ENCODE data around the gene STPG4.

GRCh38 chr2:46345175-46345690 lies 48.0 kb downstream of the EPAS1 start:
- PRO-cap, result no peak

DNA sequence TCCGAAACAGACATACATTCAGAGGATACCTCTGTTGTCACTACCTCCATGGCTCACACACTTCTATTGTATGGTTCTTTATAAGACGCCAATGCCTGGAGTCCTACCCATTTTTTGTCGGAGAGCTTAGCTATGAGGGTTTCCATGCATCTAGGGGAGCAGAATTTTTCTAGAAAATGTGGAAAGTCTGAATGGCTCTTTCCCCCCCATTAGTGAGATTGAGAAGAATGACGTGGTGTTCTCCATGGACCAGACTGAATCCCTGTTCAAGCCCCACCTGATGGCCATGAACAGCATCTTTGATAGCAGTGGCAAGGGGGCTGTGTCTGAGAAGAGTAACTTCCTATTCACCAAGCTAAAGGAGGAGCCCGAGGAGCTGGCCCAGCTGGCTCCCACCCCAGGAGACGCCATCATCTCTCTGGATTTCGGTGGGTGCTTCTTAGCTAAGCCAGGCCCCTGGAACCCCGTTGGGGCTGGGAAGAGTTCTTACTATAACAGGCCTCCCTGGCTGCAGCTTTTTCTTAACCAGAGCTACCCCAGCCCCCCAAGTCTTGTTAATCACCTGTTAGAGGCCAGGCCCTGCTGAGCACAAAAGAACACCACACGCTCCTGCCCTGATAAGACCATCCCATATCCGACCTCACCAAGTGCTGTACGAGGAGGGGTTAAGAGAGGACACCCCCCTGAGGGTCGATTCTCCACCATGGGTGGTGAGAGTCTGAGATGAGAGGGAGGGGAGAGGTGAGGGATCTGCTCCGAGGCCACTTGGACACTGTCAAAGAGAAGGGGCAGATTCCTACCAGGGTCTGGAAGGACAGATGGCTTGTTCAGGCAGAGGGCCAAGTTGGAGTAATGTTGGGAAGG lies 79.4 kb downstream of the EPAS1 start:
- PRO-cap, result no peak

GRCh38 chr2:46534756-46535011 lies 7.6 kb upstream of the RHOQ start:
- PRO-cap, result no peak

DNA sequence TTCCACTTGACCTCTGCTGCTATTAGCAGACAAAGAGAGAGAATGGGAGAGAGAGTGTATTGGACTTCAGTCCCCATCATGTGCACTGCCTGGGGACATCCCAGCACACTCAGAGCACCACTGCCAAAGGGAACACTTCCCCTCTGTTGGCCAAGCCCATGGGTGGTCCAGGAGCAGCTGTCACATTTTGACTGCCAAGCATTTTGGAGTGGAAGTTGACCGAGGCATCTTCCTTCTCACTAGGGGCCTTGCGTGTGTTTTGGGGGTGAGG lies 5.0 kb upstream of the ATP6V1E2 start:
- PRO-cap, result no peak

- PRO-cap, result no peak
These were observed 35.6 kb upstream of the SOCS5 start for GRCh38 chr2:46663404-46663942.

DNA sequence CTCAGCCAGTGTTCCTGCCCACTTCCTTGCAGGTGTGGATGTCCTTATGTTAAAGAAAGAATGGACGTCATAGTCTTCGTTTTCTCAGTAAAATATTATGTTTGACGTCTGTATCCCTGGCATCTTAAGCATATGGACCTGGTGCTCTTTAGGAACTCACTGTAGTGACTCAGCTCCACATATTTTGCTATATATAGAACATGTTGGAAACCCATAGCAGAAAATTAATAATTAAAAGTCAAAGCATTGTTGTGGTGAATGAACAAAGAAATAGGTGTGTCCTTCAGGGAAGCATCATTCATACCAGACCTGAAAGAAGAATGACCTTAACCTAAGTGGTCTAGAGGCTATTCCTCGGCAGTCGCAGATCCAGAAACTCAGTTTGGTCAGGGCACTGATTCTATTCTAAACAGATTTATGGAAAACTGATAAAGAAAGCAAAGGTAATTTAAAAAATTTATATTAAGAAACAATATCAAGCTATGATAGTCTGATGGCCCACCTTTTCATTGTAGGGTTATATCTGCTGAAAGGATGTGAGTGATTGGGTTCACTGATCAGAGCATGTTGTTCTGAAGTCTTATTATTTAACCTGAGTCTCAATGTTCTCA lies 20.5 kb downstream of the SOCS5 start:
- PRO-cap, result no peak

DNA sequence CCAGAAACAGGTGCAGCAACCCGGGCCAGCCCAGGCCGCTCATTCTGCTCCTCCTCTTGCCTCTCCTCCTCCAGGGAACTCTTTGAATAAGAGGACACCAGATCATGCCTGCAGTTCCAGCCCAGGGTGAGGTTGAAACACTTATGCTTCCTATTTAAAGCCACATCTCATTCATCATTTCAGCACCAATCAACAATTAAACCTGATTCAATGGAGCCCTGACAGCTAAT lies 97.6 kb downstream of the MCFD2 start:
- PRO-cap, result no peak

DNA sequence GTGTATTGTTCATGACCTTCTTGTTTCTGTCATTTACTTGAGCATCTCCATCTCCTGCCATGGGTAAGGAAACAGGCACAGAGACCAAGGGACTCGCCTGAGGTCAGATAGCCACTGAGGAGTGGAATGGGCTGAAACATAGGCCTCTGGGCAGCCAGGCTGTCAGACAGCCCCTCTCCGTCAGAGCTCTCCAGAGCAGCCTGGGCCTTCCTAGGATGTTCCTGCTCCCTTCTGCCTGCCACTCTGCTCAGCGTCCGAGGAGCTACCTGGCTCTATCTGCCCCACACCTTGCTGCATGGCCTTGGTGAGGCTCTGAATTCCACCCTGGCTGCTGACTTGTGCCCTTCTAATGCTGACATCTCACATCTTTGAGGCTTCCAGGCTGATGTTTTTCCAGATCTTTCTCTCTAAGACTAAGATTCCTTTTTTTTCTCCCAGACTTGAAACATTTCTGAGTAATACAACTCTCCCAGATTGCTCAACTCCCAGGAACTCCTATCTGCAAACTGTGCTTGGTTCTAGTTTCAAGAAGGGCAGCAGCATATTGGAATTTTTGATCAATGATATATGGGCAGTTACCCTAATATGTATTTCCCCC lies 67.7 kb downstream of the MCFD2 start:
- PRO-cap, result no peak

DNA sequence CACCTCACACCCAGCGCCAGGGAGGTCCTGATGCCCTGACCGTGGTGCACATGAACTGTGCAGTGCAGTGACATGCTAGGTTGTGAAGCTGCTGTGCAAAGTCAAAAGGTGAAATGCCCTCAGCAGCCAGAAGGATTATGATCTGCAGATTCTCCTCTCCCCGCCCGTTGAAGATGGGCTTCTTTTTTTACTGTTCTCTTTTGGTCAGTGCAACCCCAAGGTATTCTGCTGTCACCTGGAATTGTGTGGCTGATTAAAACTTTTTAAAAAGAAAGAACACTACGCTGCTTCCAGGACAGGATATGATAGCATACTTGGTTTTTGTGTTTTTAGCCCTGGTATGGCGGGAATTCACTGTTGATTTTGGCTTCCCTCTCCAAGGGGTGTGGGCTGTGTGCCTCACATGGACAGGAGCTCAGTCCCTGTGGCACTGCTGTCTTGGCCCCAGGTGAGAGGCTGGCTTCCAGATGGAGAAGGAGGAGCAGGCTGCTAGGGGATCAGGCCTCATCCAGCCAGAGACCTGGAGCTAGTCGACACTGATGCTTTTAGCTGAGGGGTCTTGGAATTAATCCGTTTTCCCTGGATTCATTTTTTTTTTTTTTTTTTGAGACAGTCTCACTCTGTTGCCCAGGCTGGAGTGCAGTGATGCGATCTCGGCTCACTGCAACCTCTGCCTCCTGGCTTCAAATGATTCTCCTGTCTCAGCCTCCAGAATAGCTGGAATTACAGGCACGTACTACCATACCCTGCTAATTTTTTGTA lies 24.1 kb downstream of the TTC7A start:
- PRO-cap, result no peak

GRCh38 chr2:46983103-46983627 lies 42.1 kb downstream of the TTC7A start:
- PRO-cap, result no peak

DNA sequence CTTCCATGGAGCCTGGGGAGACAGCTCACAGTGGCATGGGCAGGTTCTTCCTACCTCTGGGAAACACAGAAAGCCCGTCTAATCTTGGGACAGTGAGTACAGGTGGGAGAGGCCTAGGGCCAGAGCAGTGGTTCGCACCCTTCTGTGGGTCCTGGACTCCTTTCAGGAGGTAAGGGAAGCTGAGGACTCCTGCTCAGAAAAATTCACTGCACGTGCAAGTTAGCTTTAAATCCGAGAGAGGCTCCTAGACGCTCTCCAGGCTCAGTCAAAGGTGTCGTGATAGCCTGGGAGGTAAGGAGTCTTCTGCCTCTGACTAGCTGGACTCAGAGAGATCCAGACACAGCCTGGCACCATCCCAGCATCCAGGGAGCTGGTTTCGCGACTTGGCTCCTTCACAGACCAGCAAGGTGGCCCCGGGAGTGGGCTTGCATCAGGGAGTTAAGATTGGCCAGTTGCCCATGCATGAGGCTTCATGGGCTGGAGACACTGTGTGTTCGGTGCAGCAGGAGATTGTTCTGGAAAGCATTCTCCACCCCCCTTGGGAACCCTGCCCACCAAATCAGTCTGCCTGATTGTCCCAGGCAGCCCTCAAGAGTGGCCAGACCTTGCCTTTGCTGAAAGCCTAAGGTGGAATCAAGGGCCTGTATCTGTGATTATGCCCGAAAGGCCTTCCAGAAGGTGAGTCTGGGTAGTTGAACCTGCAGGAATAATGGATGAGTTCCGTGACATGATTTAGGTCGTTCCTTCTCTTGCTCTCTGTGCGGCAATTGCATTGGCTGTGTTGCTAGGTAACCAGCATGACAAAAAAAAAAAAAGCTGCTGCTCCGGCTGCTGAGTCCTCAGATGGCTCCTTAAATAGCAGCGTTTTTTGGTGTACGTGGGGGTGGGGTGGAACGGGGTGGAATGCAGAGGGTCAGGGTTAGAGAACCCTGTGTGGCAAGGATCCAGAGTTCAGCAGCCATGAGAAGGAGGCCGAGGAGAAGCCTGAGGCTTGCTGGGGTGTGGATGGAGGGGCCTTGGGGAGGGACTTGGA lies 67.4 kb downstream of the TTC7A start:
- PRO-cap, result no peak

- PRO-cap, result no peak
These were observed 85.7 kb downstream of the TTC7A start for GRCh38 chr2:47026586-47027311.

- PRO-cap, result no peak
These were observed 95.1 kb downstream of the TTC7A start for GRCh38 chr2:47035771-47036888.

DNA sequence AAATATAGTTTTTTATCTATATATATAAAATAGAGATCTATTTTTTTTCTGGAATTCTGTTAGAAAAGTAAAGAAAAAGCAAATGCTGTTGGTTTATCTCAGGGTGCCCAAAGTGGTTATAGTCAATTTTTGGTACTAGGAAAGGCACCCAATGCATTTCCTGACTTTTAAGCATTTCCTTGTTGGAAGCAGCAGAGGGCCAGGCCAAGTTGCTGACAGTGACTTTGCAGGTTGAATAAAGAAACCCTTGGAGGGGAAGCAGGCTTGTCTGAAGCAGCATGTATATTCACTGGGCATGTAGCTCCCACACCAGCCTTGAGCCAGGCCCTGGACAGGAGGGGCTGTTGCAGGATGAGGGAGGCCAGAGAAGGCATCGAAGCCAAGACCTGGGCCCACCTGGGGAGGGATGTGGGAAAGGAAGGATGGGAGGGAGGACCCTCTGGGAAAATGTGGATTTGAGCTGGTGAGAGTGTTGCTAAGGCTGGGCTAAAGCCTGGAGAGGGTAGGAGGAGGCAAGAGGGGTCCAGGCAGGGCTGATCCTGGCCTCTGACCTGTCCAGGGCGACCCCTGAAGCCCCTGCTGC lies 79.7 kb downstream of the STPG4 start:
- PRO-cap, result no peak

GRCh38 chr2:47155022-47155478 lies at the start of gene STPG4:
Gene STPG4, minus strand, starts transcription at chr2:47155308.
- PRO-cap, result no peak

DNA sequence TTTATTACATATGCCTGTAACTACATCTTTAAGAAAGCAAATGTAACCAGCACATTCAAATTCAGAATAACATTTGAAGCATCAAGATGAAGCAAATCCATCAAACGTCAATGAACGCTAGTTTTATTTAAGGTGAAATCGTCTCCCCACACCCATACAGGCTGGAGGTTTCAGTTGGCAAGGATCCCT lies 1.6 kb downstream of the CALM2 start:
- PRO-cap, result no peak

DNA sequence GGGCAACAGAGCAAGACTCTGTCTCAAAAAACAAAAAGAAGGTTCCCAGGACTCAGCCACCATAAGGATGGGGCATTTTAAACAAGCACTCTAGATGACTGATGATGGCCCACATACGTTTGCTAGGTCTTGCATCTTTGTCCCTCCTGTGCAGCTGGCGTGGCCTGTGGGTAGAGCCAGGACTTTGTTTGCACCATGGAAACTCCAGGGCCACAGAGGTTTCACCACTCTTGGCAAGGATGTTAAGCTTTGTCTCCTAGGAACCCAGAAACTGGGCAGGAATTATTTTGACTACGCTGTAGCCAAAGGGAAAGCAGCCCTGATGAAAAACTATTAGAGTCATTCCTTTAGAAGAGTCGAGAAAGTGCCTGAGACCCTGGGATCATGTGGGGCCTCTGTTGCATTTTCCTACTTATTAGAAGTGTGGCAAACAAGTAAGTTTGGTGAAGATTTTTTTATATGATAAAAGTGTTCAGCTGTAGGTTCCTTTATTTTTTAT lies 54.2 kb upstream of the CALM2 start:
- PRO-cap, result no peak

DNA sequence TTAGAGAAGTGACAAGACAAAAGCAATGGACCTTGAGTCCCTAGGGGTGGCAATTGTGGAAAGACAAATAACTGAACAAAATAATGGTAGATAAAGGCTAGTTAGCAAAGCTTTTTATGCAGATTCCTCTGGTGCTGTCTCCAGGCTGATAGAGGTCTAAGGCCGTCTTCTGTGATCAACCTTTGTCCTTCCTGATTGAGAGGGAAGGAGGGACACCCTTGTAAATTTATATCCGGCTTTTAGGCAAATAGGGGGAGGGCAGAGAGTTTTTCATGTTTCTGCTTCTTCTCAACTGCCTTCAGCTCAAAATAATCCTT lies 94.9 kb upstream of the CALM2 start:
- PRO-cap, result no peak

- PRO-cap, result no peak
These were observed 58.7 kb upstream of the EPCAM start for GRCh38 chr2:47310009-47311157.

- PRO-cap, result no peak
These were observed 32.3 kb upstream of the EPCAM start for GRCh38 chr2:47336550-47337465.

Measured in left common carotid artery plus branches (tissue), 1 donor.